ENCODE results near the gene NSMCE1.

DNA sequence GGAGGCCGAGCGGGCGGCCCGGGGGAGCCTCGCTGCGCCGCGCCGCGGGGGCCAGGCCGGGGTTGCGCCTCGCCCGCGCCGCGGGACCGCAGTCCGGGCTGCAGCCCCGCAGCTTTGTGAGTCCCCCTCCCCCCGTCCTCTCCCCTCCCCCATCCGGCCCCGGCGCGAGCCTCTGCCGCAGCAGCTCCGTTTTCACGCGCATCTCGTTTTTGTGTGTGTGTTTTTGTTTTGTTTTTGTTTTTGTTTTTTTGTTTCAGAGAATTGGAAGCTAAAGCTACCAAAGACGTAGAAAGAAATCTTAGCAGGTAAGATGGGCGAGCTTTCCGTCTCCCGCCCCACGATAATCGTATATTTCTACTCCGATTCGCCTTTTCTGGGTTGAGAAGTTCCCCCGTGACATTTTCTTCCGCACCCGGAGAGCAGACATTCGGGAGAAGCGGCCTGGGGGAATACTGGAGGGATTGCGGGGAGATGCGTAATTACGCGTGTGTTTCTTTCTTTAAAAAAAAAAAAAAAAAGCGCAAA lies 607 bp downstream of the TNRC6A start:
- PRO-cap, 5 experiments: peak in 2 of 5 experiments; most common plus-strand start position 433 of the sequence (in 1); most common minus-strand start position 141 of the sequence (in 2)
- RAMPAGE, long total RNA, 2 experiments: no peak in any of the 2 experiments
- RRBS: 2% methylated on average over 22 of the region's 48 CpGs

DNA sequence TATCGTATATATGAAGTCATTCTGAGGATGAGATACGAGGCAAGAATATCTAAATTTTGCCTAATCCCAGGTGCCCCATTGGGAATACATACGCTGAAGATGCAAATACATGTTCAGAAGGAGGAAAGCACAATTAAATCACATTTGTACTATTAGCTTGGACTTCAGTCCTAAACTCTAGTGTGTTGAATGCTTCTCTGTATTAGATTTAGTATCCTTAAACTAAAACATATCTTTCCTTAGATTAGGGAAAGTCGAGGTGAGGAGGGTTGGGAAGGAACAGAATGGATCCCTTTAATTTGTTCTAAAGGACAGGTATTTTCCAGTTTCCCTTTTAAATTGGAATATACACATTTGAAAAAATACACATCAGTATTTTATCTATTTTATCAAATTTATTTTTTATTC lies 37.7 kb downstream of the TNRC6A start:
- PRO-cap, 5 experiments: no peak in any of the 5 experiments
- RAMPAGE, long total RNA, 2 experiments: no peak in any of the 2 experiments
- RRBS: no CpG with 5 or more reads among the region's 4 CpGs

DNA sequence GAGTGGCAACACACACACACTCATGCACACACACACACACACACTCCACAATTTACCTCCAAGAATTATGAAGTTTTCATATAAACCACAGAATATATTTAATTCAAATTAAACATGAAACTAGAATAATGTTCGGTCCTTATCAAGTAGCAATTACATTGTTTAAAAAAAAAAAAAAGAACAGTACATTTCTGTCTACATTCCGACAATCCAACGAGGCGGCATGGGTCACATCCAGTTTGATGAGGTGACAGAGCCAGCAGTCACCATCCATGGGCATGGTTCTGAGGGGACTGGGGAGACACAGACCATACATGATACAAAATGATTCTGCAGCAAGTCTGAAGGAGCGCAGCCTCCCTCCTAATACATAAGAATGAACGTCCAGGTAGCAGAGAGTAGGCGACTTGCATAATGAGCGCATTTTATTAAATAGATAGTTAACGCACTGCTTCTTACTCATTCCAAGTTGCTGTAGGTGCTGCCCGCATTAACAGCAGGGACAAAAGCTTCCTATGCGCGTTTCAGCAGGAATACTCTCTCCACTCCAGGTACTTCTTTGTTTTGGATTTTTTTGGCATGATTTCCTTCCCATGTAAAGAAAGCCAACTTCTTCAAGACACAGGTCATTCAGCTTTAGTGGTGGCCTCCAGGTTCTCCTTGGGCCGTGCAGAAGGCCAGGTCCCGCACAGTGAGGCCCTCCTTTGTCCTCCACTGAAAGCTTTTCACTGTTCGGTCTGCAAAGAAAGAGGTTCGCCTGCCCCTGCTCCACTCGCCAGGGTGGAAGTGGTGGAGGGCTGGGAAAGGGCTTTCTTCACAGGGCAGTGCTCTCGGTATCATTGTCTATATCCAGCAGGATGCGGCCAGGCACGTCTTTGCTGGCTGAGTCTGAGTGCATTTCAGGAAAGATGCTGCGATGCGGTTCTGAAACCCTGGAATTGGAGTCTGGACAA lies 73.8 kb downstream of the SLC5A11 start:
- PRO-cap, 5 experiments: no peak in any of the 5 experiments
- RAMPAGE, long total RNA, 2 experiments: no peak in any of the 2 experiments
- RRBS: no CpG with 5 or more reads among the region's 22 CpGs

DNA sequence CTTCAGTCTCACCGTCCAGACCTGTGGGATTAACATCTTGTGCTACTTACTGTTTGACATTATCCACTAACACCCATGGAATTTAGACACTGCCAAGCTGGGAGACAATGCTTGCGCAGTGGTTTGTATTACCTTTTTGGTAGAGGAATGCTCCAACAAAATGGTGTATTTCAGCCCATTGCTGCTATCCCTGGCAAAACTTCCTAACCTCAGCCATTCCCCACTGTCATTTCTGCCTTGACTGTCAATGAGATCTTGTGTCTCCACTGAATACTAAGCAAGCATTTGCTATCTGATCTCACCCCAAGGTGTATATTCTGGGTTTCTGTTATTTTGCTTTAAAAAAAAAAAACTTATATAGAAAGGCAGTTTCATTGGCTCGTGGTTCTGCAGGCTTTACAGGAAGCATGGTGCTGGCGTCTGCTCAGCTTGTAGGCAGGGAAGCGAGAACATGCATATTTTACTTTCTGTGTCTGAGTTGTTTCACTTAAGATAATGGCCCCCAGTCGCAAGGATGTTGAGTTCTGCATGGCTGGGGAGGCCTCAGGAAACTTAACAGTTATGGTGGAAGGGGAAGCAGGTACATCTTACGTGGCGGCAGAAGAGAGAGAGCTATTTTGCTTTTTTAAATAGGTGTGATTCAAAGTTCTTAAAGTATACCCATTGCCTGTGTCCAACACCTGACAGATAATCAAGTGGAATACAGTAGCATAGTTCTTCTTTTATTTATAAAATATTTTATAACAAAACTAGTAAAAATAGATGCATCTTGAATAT lies 15.2 kb upstream of the ARHGAP17 start:
- PRO-cap, 5 experiments: no peak in any of the 5 experiments
- RAMPAGE, long total RNA, 2 experiments: no peak in any of the 2 experiments
- RRBS: no CpG with 5 or more reads among the region's 8 CpGs

GRCh38 chr16:25050411-25050766 lies 35.2 kb upstream of the ARHGAP17 start:
- PRO-cap, 5 experiments: no peak in any of the 5 experiments
- RAMPAGE, long total RNA, 2 experiments: no peak in any of the 2 experiments
- RRBS: no CpG with 5 or more reads among the region's 2 CpGs

DNA sequence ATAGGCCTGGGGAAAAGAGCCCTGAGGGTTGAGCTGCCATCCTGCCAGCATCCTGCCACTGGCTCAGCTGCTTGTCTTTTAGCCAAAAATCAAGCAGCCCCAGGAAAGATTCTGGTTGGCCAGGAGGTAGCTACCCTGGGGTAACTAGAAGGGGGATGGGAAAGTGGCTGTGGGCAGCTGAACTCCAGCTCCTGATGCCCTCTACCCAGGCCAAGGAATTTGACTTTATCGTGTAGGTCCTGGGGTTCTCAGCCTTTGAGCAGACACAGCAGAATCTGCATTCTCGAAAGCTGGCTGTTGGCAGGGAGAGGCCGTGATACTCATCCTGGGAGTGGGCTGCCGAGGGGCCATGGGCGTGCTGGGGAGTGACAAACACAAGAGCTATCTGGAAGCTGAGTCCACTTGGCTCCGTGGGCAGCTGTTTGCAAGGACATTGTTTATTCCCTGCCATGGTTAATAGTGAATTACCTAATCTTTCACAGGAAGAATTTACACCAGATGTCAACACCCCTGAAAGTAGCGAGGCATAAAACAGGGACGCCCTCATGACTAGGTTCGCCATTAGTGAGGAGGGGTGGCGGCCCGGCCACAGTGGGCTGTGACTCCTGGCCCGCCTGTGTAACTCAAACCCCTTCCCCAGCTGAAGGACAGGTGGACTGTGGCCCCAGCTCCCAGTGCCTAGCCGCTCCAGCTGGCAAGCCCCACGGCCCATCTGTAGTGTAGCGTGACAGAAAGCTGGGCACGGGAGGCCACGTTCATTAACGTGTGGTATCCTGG lies 18.8 kb downstream of the KDM8 start:
- PRO-cap, 5 experiments: peak in 3 of 5 experiments; most common plus-strand start position 558 of the sequence (in 2); most common minus-strand start position 385 of the sequence (in 1)
- RAMPAGE, long total RNA, 2 experiments: no peak in any of the 2 experiments
- RRBS: no CpG with 5 or more reads among the region's 18 CpGs

GRCh38 chr16:27242802-27243748 lies 25.5 kb downstream of the NSMCE1 start:
- PRO-cap, 5 experiments: peak in 3 of 5 experiments; most common plus-strand start chr16:27243497 (in 2); most common minus-strand start chr16:27243264 (in 2)
- RAMPAGE, long total RNA, 2 experiments: no peak in any of the 2 experiments
- RRBS: no CpG with 5 or more reads among the region's 16 CpGs

GRCh38 chr16:27267199-27267594 lies 1.4 kb downstream of the NSMCE1 start:
- PRO-cap, 5 experiments: peak in 1 of 5 experiments; most common plus-strand start chr16:27267459 (in 1)
- RAMPAGE, long total RNA, 2 experiments: no peak in any of the 2 experiments
- RRBS: no CpG with 5 or more reads among the region's 5 CpGs

DNA sequence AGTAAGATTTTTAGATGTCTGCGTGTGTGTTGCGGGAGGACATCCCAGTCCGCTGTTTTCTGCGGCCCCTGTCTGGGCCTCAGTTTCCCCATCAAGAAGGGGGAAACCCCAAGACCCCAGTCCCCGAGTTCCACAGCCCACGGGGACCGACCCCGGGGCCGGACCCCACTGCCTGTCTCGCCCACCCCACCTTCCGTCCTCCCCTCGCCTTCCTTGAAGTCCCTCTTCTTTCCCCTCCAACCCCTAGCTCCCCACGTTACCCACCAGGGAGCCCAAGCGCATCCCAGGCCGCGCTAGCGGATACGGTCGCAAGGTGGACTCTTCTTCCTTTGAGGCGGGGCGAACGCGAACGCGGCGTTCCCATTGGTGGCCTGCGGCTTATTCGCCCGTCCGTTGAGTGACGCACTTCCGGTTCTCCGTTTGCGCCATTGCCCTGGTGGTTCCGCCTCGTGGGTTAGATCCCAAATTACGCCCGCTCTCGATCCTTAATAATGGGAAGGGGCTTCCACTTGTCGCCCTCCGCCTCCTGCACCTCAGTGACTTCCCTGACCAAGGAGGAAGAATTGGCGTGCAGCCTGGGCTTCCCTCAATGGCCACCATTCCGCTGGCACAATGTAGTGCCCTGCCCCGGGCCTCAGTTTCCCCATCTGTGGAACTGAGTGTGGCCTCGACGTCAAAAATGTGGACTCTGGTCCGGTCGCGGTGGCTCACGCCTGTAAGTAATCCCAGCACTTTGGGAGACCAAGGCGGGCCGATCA lies at the start of gene NSMCE1:
Gene NSMCE1 (minus strand): TSS at position 331 of the 758 bp plus-strand sequence.
- PRO-cap, 5 experiments: peak in 5 of 5 experiments; most common plus-strand start position 428 of the sequence (in 4); most common minus-strand start position 295 of the sequence (in 2)
- RAMPAGE, long total RNA, 2 experiments: start-site peak on the minus strand in 2 of 2 experiments, centred at positions 312 to 315 of the sequence, 360 to 2,612 reads per replicate
- RRBS: 3% methylated on average over 4 of the region's 52 CpGs

DNA sequence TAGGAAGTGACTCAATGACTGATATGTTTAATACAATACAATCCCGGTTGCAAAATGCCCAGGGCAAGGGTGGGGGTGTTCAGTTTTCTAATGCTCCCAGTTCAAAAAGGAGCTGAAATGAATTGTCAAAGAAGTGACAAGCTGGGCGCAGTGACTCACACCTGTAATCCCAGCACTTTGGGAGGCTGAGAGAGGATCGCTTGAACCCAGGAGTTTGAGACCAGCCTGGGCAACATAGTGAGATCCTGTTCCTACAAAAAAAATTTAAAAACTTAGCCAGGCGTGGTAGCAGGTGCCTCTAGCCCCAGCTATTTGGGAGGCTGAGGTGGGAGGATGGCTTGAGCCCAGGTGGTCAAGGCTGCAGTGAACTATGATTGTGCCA lies 2.2 kb downstream of the IL4R start:
- PRO-cap, 5 experiments: peak in 3 of 5 experiments; most common plus-strand start position 128 of the sequence (in 3)
- RAMPAGE, long total RNA, 2 experiments: no peak in any of the 2 experiments
- RRBS: 2% methylated on average over 1 of the region's 4 CpGs

DNA sequence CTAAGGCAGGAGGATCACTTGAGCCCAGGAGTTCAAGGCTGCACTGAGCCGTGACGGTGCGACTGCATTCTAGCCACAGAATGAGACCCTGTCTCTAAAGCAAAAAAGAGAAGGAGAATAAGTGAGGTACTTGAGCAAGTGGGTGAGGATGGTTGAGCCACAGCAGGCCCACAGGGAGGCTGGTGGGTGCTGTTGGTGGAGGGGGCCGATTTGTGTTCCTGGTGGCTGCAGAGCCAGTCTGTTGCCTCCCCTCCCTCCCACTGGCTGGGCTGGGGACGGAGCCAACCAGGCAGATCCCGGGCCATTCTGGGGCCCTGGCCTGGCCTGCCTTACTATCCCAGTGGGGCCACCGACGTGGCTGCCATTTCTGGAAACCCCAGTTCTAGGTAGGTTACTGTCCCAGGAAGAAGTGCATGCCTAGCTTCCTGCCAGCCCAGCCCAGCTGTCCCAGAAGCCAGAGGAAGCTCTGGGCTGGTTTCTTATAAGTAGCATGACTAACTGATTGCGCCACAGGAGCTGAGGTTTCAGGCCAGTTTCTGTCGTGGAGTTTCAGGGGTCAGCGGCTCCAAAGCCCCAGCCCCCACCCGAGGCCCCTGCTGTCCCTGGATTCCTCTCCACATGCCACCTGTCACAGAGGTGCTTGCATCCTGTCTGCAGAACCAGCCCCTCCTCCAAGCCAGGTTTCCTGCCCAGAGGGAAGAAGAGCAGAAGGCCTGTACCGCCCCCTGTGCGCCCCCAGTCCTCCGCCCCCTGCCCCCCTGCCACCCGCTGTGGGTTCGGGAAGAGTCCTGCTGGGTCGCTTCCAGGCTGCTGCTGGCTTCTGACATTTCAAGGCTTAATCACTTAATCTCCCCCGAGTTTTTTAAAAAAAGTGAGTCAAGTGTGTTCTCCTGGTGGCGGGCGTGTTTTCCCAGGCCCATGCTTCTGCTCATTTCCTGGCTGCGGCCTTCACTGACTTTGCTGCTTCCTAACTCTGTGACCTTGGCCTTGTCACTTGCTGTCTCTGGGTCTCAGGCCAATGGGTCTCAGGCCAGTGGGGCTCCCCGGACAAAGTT lies 13.1 kb downstream of the IL4R start:
- PRO-cap, 5 experiments: peak in 4 of 5 experiments; most common plus-strand start position 532 of the sequence (in 3); most common minus-strand start position 456 of the sequence (in 3)
- RAMPAGE, long total RNA, 2 experiments: no peak in any of the 2 experiments
- RRBS: no CpG with 5 or more reads among the region's 23 CpGs

- PRO-cap, 5 experiments: no peak in any of the 5 experiments
- RAMPAGE, long total RNA, 2 experiments: no peak in any of the 2 experiments
- RRBS: no CpG with 5 or more reads among the region's 7 CpGs
These were observed 34.3 kb downstream of the IL4R start for GRCh38 chr16:27347902-27348612.

DNA sequence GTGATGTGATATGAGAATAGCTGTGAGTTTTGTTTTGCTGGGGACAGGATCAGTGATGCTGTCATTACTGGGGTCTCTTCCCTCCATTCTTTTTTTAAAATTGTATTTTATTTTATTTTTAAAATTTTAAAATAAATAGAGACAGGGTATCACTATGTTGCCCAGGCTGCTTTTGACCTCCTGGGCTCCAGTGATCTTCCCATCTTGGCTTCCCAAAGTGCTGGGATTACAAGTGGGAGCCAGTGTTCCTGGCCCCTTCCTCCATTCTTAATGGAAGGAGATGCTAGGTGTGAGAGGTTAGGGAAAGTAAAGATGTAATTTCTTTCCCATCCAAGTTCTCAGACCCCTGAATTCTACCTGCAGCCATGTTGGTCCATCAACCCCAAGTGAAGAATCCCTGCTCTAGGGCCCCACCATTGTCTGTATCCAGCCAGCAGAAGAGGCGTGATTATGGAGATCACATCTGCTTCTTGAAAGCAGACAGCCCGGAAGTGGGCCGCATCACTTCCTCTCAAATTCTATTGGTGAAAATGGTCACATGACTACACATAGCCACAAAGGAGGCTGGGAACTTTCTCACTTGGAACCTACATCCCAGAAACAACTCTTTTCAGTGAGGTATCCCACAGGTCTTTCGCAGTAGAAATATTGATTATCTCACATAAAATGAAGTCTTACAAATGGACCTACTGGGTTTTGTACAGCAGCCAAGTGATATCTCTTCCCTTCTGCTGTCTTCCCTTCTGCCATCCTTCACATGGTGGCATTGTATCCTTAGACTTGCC lies 40.0 kb downstream of the IL4R start:
- PRO-cap, 5 experiments: no peak in any of the 5 experiments
- RAMPAGE, long total RNA, 2 experiments: no peak in any of the 2 experiments
- RRBS: no CpG with 5 or more reads among the region's 4 CpGs

- PRO-cap, 5 experiments: no peak in any of the 5 experiments
- RAMPAGE, long total RNA, 2 experiments: no peak in any of the 2 experiments
- RRBS: no CpG with 5 or more reads among the region's 6 CpGs
These were observed 46.5 kb downstream of the IL21R start for GRCh38 chr16:27448532-27448740.

GRCh38 chr16:27550252-27550986 lies 475 bp downstream of the KATNIP start:
- PRO-cap, 5 experiments: no peak in any of the 5 experiments
- RAMPAGE, long total RNA, 2 experiments: no peak in any of the 2 experiments
- RRBS: no CpG with 5 or more reads among the region's 15 CpGs

- PRO-cap, 5 experiments: no peak in any of the 5 experiments
- RAMPAGE, long total RNA, 2 experiments: no peak in any of the 2 experiments
- RRBS: 100% methylated on average over 1 of the region's 37 CpGs
These were observed 199.7 kb downstream of the KATNIP start for GRCh38 chr16:27749396-27750366.

DNA sequence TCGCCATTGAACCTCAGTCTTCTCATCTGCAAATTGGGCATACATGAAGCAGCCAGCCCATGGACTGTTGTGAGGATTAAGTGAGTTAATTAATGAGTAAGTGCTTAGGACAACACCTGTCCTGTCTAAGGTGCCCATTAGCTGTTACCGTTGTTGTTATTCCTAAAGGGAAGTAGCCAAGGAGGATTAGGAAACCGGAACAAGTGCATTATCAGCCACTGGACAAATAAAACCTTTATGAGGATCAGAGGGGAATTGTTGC lies 169.4 kb downstream of the GSG1L start:
- PRO-cap, 5 experiments: peak in 5 of 5 experiments; most common plus-strand start position 185 of the sequence (in 5)
- RAMPAGE, long total RNA, 2 experiments: no peak in any of the 2 experiments
- RRBS: no CpG with 5 or more reads among the region's 3 CpGs

DNA sequence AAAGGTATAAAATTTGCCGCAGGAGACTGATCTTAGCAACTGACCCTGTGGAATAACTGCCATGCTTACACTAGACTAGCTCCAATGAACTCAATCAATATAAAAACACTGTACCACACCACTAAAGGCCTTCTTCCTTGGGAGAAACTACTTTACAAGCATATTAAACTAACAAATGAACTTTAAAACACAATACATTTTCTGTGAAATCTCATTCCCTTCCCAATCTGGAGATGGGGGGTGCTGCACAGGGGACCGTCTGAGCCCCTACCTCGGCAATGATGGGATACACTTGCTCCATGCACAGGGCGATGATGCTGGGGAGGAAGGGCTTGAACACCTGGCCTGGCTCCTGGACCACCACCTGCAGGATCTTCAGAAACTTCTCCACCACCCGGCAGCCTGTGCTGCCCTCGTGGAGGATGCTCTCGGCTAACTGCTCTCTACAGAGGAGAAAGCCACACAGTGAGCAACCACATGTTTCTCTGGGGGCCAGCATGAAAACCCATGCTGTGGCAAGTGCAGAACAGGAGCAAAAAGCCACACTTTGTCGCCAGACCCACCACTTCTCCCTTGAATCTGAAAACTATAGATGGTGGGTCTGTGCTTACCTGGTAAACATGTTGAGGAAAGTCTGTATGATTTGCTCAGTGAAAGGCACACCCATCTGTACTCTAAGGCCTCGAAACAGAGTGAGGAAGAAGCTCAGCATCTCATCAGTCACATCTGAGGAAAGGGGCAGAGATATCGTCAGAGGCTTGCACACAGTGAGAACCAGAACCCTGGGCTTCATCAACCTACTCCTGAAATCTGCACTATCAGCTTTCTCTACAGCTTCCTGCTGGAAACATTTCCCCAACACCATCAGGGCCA lies 42.5 kb upstream of the GSG1L start:
- PRO-cap, 5 experiments: no peak in any of the 5 experiments
- RAMPAGE, long total RNA, 2 experiments: no peak in any of the 2 experiments
- RRBS: no CpG with 5 or more reads among the region's 10 CpGs

DNA sequence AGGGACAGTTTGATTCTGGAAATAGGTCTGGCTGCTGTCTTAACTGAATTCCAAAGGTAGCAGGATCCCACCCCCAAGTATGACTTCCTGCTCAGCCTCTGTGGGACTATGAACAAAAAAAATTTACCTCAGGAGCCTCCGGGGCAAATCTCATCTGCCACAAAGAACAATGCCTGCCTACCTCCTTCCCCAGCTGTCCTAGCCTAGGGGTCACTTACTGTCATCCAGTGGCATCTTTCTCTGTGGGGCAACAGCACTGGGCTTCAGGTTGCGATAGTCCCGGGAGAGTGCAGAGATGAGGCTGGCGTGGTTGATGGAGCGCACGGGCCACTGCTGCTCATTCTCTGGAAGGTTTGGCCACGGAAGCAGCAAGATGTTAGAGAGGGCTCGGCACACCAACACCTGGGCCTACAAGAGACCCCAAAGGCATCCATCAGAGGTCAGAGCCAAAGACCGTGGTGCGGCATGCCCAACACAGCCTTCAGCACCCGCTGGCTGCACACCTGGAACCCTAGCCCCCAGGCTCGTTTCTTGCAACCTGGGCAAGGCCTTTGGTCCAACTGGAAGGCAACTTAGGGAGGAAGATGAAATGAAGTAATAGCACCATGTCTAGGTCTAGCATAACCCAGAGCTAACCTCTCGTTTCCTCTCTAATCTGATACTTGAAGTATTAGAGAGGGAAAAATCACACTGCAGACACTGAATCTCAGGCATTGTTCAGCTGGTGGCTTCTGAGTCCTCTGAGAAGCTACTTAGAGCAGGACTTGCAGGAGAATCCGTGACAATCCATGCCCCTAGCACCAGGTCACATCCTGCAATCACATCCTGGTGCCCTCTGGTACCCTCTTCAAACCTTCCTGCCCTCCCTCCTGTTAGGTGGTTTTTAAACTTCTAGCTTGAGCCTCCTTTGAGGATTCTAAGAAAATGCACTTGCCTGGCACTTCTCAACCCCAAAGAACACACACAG lies 48.4 kb upstream of the GSG1L start:
- PRO-cap, 5 experiments: no peak in any of the 5 experiments
- RAMPAGE, long total RNA, 2 experiments: no peak in any of the 2 experiments
- RRBS: no CpG with 5 or more reads among the region's 14 CpGs

GRCh38 chr16:28131866-28132667 lies 68.6 kb upstream of the GSG1L start:
- PRO-cap, 5 experiments: no peak in any of the 5 experiments
- RAMPAGE, long total RNA, 2 experiments: no peak in any of the 2 experiments
- RRBS: no CpG with 5 or more reads among the region's 8 CpGs

Measured in liver (tissue), 9 donors.